Measurements from ENCODE around the genes DDT and GSTT4.

DNA sequence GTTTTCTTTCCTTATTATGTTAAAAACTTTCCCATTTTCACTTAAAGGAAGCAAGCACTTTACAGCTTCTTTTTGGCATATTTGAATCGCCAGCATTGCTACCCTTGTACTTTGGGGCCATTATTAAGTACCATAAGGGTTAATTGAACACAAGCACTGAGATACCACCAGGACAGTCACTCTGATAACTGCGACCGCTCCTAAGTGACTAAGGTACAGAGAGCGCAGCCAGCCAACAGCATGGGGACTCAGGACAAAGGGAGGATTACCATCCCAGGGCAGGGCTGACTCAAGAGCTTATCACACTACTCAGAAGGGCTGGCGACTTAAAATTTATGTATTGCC is 559 bp downstream of the ZNF280A start:
- PRO-cap, 2 experiments: no peak in any of the 2 experiments

DNA sequence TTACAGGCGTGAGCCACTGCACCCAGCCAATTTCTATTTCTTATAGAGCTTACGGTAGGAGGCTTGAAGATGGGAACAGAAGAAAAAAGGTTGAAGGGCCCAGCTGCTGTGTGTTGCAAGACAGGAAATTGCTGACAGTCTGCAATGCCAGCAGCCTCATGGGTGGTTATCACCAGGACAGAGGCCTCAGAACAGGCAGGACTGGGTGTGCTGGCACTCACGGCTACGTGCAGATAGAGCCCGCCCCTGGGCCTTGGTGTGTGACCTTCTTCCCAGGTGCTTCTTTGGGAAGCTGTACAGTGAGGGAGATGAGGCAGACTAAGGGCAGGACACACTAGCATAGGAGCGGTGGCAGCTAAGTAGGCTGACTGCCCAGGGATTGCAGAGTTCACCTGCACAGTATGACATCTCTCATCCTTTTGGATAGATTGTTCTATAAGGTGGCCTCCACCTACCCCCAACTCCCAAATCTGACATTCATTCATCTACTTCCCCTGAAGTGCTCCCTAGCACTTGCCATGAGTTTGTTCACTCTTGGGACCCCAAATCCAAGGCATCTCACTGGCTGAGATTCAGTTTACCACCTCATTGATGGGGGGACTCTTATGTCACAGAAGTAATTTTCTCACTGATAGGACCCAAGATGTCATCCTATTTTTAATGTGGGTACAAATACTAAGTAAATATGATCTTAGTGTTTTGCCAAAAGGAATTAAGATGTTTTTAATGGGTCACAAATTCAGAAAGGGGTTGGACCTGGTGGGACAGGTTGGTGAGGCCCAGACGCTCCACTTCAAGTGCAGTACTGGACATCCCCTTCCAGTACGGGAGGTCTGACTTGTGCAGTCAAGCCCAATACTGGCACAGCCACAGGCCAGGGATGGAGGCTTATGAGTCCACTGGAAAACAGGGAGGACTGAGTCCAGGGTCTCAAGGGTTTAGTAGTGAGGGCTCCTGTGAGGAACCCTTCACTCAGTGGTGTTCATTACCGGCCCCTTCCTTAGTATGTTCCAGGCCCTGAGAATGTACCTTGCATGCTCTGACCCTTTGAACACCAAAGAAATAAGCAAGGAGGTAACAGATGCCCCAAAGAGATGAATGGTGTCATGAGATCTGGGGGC is 12.2 kb downstream of the PRAME start:
- PRO-cap, 2 experiments: no peak in any of the 2 experiments

GRCh38 chr22:22553217-22553665 is 5.8 kb downstream of the PRAME start:
- PRO-cap, 2 experiments: no peak in any of the 2 experiments

GRCh38 chr22:22558248-22558901 is 690 bp downstream of the PRAME start:
- PRO-cap, 2 experiments: no peak in any of the 2 experiments

DNA sequence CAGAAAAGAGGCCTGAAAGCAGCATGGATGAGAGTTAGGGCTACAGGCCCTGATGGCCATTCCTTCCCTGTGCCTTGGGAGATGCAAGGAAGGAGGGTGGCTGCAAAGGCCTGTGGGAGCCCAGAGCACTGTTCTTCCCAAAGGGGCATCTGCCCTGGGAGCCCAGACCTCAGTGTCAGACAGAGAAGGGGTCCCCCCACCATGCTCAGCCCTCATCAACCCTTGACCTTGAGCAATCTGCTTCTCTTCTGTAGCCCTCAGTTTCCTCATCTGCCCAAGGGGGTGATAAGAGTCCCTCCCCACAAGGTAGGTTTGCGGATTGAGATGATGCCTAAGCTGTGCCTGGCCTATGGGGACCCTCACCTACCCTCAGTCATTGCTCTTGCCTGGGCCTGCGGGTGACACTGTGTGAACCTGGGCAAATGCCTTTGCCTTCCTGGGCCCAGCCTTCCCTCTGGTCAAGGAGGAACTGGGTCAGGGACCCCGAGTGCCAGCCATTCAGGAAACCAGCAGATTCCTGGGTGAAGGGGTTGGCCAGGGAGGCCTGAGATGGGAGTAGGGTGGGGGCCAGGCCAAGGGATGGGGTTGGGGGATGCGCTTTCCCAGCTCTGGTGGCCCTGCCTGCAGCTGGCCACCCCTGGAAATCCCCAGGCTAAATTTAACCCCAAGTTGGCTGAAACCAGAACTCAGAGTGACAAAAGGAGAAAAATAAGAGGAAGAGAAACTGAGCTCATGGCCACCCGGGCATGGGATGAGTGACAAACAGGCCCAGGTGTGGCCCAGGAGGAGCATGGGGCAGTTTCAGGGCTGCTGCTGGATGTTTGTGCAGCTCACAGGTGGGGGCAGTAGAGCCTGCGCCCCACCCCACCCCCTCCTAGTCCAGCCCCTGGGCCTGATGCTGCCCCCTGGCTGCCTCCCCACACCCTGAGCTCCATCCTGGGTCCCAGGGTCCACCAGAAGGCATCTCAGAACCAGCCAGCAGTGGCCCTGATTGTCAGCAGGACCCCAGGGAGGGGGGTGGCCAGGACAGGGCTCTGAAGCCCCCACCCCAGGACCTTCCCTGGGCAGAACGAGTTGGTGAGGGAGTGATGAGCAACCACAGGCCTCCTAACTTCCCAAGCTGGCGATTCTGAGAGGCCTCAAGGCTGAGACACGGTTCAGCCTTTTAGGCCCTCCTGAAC is 47.8 kb downstream of the IGLL5 start:
- PRO-cap, 2 experiments: no peak in any of the 2 experiments

GRCh38 chr22:23203968-23204807 is 23.9 kb downstream of the BCR start:
- PRO-cap, 2 experiments: no peak in any of the 2 experiments

GRCh38 chr22:23241944-23242728 is 61.8 kb downstream of the BCR start:
- PRO-cap, 2 experiments: no peak in any of the 2 experiments

GRCh38 chr22:23685318-23685822 is 5.4 kb upstream of the RGL4 start:
- PRO-cap, 2 experiments: no peak in any of the 2 experiments

GRCh38 chr22:23687729-23688352 is 3.0 kb upstream of the RGL4 start:
- PRO-cap, 2 experiments: no peak in any of the 2 experiments

GRCh38 chr22:23800716-23801614 is 14.2 kb downstream of the SMARCB1 start:
- PRO-cap, 2 experiments: no peak in any of the 2 experiments

DNA sequence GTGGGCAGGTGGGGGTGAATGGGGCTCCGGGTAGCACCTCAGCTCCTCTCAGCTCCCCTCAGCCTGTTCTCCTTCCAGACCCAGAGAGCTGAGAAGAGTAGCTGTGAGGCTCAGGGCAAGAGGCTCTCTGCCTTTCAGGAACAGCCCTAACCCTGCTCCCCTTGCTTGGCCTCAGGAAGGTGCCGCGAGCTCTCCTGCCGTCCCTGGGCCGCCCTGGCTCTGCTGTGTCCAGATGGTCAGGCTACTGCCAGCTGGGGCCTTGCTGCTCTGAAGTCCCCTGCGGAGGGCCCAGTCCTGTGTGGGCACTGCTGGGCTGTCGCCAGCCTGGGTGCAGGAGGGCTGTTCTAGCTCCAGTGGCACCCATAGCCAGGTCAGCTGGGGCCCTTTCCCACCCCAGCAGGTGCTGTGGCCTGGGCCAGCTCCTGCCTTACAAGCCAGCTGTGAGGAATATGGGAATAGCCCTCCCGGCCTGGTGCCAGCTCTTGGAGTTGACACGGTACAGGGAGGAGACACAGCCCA is 4.1 kb downstream of the DERL3 start:
- PRO-cap, 2 experiments: no peak in any of the 2 experiments

GRCh38 chr22:23910793-23911239 is 16.6 kb downstream of the MIF start:
- PRO-cap, 2 experiments: no peak in any of the 2 experiments

DNA sequence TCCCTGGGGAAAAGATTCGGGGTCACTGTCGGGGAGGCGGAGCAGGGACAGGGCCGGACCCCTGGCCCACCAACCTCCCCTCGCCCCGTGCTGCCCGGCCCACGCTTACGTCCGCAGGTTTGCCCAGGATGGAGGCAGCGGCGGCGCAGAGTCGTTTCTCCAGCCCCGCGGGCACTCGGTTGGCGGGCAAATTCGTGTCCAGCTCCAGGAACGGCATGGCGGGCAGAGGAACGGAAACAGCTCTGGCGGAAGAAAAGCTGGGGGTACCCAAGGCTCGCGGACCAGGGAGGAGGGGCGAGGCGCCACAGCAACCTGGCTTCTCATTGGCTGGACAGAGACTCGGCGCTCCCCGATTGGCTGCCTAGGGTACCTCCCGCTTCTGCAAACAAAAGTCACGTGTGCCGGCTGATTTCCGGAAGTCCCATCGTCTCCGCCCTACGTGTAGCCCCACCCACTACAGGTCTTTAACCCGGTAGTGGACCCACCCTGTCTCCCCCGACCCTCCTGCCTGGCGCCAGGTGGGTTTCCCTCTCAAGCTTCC is at the start of gene DDT:
Gene DDT (minus strand): TSS at position 244 of the 541 bp plus-strand sequence.
- PRO-cap, 2 experiments: no peak in any of the 2 experiments

DNA sequence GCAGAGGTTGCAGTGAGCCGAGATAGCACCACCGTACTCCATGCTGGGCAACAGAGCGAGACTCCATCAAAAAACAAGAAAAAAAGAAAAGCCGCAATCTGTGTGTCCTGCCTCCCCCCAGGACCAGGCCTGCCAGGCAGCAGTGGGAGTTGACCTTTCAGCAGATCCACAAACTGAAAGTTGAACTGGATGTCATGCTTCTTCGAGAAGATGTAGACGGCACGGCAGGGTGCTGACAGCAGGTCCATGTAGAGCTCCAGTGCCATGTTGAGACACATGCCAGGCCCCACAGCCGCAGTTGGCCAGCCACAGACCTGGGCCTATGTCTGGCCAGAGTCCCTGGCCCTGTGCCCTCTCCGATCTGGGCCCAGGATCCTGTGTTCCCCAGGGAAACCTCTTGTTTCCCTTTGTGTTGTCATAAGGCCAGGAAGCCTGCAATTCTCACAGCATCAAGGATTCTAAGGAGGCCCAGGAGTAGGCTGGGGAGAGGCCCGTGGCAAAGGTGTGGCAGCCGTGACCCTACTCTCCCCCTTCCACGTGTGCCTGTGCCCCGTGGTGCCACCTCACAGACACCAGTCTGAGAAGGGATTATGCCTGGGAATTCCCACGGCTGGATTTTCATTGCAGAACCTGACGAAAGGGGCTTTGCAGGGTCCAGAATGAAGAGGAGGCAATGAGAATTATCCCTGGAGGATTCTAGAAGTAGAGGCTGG is at the start of gene GSTT4:
Gene GSTT4 (minus strand): TSS at position 363 of the 713 bp plus-strand sequence.
- PRO-cap, 2 experiments: no peak in any of the 2 experiments

DNA sequence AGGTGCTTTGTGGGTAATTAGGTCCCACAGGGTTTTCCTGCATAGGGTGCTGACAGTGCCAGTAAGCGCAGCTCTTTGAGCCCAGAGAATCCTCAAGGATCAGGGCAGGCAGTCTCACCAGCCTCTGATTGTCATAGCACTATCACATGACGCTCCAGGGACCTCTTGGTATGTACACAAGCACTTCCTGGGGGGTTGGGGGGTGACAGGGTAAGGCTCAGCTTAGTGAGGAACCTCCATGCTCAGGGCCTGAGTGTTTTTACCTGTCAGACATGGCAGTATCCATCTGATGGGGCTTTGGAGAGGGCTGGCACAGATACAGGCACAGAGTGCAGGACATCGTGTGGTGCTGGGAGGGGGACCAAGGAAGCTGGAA is 27.9 kb upstream of the SUSD2 start:
- PRO-cap, 2 experiments: no peak in any of the 2 experiments

DNA sequence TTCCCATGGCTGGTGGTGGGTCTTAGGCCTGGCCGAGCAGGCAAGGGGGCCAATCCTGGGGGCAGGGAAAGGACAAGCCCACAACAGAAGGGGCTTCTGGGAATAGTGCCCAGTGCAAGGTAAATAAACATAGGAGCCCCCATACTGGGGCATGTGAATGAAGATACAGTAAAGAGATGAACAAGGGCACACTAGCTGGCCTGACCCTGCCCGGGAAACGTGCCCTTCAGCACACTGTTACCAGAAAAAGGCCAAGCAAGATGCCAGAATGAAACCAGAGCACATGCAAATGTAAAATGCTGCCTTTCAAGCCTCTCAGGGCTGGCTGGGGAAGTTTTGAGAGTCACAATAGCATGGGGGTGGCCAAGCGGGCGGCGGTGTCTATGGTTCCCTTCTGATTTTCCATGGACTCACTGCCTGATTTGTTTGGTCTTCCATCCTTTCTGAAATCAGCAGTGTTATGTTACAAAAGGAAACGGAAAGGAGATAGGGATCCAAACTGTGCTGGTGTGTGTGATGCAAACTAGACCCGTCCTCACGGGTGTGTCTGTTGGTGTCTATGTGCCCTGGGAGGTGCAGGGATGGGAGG is 18.9 kb upstream of the SUSD2 start:
- PRO-cap, 2 experiments: no peak in any of the 2 experiments

GRCh38 chr22:24271293-24271996 is 814 bp downstream of the SPECC1L start:
- PRO-cap, 2 experiments: peak in 1 of 2 experiments; most common plus-strand start chr22:24271415 (in 1); most common minus-strand start chr22:24271501 (in 1)

GRCh38 chr22:24275117-24275571 is 4.5 kb downstream of the SPECC1L start:
- PRO-cap, 2 experiments: no peak in any of the 2 experiments

DNA sequence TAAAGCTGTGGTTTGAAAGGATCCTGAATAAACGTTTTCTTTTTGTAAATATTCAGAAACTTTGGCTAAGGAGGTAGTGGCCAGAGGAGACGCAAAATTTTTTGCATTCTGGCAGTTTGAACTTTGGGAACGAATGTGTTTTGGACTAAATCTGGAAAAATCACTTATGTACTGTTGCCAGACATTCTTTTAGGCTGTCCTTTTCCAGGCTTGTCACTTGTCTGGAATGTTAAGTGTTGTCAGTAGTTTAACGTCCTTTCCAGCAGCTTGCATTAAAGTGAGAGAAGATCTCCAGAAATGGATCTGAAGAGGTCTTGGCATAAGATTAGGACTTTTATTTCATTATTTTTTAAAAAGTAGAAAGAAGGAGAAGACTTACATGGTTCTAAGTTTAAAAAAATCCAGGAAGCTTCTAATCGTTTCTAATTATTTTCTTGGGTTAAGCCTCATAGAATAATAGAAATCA is 18.5 kb downstream of the SPECC1L start:
- PRO-cap, 2 experiments: no peak in any of the 2 experiments

DNA sequence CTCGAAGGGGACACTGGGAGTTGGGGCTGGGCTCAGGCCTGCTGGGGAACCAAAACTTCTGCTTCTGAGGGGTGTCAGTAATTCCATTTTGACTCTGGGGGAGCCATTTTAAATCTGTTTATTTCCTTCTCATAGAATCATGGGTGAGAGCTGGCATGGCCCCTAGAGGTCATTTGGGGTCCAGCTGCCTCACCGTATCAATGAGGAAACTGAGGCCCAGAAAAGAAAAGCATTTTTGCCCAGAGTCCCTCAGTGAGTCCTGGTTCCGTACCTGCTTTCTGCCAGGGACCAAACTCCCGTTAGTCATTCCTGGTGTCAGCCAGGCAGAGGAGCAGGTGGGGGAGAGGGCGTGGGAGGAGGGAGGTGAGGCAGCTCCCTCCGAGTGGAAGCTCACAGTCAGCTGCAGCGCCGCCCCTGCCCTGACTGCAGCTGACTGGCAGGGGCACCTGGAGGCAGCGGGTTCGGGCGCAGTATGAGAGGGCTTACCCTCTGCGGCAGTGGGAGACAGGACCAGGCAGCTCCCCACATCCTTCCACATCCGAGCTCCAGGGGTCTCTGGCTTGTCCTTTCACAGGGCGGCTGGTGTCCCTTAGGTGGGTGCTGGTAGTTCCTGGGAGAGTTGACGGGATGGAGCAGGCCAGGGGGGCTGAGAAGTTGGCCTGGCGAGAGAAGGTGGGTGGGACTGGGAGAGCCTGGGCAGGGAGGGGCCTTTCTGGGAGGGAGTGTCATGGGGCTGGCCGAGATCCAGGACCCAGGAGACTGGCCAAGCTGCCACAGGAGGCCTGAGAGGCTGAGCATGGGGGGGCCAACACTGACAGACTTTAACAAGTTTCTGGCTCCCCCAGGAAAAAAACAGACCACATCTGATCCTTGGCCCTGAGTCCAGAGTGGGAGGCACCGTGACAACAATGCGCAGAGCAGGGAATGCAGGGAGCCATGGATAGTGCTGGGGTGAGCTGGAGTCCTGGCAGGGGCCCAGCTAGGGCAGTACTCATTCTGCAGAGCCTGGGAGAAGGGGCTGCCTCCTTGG is 4.7 kb downstream of the ADORA2A start:
- PRO-cap, 2 experiments: no peak in any of the 2 experiments

Data from Metastatic Liver Carcinoma in the Lung (tissue), 2 donors.